ENCODE results near the gene TSKU.

GRCh38 chr11:76782528-76783619, at the start of gene TSKU:
Gene TSKU, plus strand, starts transcription at chr11:76783356.
- RRBS, result under 1% methylated on average over 52 of the region's 81 CpGs

DNA sequence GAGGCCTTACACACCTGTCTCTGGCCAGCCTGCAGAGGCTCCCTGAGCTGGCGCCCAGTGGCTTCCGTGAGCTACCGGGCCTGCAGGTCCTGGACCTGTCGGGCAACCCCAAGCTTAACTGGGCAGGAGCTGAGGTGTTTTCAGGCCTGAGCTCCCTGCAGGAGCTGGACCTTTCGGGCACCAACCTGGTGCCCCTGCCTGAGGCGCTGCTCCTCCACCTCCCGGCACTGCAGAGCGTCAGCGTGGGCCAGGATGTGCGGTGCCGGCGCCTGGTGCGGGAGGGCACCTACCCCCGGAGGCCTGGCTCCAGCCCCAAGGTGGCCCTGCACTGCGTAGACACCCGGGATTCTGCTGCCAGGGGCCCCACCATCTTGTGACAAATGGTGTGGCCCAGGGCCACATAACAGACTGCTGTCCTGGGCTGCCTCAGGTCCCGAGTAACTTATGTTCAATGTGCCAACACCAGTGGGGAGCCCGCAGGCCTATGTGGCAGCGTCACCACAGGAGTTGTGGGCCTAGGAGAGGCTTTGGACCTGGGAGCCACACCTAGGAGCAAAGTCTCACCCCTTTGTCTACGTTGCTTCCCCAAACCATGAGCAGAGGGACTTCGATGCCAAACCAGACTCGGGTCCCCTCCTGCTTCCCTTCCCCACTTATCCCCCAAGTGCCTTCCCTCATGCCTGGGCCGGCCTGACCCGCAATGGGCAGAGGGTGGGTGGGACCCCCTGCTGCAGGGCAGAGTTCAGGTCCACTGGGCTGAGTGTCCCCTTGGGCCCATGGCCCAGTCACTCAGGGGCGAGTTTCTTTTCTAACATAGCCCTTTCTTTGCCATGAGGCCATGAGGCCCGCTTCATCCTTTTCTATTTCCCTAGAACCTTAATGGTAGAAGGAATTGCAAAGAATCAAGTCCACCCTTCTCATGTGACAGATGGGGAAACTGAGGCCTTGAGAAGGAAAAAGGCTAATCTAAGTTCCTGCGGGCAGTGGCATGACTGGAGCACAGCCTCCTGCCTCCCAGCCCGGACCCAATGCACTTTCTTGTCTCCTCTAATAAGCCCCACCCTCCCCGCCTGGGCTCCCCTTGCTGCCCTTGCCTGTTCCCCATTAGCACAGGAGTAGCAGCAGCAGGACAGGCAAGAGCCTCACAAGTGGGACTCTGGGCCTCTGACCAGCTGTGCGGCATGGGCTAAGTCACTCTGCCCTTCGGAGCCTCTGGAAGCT, 13.6 kb downstream of the TSKU start:
- RRBS, result 93% methylated on average over 11 of the region's 31 CpGs

GRCh38 chr11:77027243-77027675, 6.9 kb upstream of the B3GNT6 start:
- RRBS, result no CpG with 5 or more reads among the region's 1 CpG

- RRBS, result no CpG with 5 or more reads among the region's 6 CpGs
These were observed 14.8 kb downstream of the B3GNT6 start for GRCh38 chr11:77049053-77049438.

- RRBS, result no CpG with 5 or more reads among the region's 14 CpGs
These were observed 1.1 kb upstream of the CAPN5 start for GRCh38 chr11:77065613-77066158.

GRCh38 chr11:77144766-77145195, 16.7 kb downstream of the MYO7A start:
- RRBS, result 33% methylated on average over 2 of the region's 5 CpGs

DNA sequence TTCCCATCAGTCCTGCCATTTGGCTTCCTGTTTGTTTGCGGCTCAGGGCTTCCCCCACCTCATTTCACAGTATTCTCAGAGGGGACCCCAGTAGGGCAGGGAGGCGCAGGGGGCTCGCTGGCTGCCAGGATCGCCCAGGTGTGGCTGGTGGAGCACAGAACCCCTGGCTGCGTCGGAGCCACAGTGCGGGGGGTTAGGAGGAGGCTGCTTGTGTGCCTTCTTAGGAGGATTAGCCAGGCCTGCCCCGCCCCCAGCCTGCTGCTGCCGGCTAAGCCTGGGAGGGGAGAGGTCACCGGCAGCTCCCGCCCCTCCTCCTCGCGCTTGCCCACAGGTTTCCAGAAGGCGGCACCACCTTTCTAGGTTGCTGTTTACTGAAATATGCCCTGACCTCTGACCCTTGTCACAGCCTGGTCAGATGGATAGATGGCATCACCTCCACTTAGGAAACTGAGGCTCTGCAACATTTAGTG, 43.8 kb downstream of the MYO7A start:
- RRBS, result no CpG with 5 or more reads among the region's 14 CpGs

- RRBS, result no CpG with 5 or more reads among the region's 7 CpGs
These were observed 1.3 kb upstream of the PAK1 start for GRCh38 chr11:77475134-77475700.

GRCh38 chr11:77713938-77715057, 76.7 kb upstream of the CLNS1A start:
- RRBS, result no CpG with 5 or more reads among the region's 8 CpGs

DNA sequence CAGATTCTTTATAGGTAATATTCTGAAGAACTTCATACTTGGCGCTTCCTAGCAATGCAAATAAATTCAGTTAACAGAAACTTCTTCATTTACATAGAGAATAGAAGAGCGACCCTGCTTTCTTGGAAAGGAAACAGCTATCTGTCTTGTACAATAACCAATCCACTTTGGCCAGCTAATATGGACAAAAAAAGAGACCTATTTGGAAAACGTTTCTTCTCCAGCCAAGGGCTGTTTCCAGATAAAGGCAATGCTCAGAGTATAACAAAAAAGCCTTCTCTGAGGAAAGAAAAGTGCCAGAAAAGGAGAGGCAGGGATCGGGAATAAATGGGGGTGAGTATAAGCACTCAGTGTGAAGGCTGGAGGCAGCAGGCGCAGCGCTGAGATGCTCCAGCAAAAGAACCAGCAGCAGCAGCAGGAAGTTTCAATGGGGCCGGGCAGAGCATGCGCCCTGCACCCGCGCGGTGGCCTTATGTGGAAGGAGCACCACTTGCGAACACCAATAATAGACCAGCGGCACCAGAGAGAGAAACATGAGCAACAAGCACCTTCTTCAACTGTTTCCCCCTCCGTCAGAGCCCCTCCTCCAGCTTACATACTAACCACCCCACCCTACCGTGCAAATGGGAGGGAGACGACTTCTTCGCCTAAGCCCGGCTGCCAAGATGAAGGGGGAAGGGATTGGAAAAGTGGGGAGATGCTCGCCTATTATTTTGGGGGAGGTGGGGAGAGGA, 1.3 kb downstream of the RSF1 start:
- RRBS, result no CpG with 5 or more reads among the region's 19 CpGs

DNA sequence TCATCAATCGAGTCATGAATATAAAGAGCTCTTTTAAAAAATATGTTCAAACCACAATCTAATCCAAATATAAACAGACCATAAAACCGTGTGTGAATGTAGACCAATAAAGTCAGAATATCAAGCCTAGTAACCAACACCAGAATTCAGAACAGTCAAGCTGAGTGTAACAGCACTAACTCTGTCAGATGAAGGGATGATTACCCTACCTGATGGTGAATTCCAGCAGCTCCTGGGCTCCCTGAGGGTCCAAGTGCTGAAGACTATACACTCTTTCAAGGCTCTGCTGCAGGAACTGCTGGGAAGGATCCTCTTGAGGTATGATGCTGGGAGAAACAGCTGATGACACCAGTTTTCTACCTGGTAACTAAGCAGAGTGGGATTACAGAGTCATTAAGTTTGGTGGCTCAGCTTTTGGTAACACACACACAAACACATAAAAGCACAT, 75.8 kb downstream of the INTS4 start:
- RRBS, result no CpG with 5 or more reads among the region's 2 CpGs

DNA sequence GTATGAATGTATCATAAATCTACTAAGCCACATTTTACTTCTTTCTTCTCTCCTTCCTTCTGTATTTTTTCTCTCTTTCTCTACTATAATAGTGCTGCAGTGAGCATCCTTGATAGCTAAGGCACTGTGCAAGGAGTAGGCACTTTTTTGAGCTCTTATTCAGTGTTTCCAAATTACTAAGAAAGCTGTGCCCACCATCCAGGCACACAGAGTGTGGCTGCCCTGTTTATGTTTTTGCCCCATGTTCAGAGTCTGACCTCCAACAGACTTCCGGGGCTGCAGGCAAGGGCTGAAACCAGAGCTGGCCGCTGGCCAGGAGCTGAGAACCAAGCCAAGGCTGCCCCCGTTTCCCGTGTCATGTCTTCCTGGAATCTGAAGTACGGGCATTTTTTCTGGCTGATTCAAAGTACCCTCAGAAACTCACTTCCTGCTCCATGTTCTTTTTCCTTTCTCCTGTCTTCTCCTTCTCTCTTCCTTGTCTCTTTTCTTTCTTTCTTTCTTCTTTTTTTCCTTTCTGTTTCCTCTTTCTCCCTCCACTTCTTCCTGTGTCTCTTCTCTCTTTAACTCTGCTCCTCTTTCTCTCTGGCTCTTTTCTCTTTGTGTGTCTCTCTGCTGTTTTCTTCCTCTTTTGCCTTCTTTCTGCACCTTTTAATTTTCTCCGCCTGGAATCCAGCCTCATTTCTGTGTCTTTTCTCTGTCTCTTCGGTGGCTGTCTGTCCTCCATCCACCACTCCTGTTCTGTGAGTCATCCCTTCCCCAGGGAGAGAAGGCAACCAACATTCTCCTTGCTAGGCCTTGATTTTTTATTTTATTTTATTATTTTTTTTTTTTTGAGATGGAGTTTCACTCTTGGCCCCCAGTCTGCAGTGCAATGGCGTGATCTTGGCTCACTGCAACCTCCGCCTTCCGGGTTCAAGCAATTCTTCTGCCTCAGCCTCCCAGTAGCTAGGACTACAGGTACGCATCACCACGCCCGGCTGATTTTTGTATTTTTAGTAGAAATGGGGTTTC, 17.1 kb upstream of the KCTD14 start:
- RRBS, result no CpG with 5 or more reads among the region's 13 CpGs

- RRBS, result 1% methylated on average over 6 of the region's 24 CpGs
These were observed 17.4 kb upstream of the THRSP start for GRCh38 chr11:78046126-78046697.

GRCh38 chr11:78090504-78090856, 10.8 kb upstream of the NDUFC2 start:
- RRBS, result no CpG with 5 or more reads among the region's 6 CpGs

DNA sequence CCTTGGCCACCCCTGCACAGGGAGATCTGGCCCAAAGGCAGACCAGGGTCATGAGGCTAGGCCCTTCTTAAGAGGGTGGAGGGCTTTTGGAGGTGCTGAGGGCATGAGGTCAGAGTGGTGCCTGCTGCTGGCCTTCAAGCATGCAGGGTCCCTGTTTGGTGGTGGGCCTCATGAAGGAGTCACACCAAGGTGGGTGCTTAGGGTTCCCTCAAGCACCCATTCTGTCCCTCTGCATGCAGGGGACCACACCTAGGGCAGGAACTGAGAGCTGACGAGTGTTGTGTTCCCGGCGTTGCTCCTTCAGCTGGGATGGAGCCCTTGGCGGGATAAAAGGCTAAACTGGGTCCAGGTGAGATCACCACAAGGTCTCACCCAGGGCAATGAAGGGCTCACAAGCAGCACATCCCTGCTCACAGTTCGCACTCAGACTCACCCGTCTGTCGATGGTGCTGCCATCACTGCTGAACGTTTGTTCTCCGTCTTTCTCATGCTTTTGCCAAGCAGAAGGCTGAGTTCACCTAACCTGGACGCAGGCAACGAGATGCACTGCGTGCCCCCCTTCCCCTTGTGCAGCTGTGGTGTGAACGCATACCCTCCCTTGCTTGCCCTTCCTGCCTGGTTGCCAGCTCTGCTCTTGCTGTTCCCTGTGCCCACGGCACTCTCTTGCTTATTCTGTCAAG, 18.2 kb downstream of the KCTD21 start:
- RRBS, result no CpG with 5 or more reads among the region's 14 CpGs

- RRBS, result no CpG with 5 or more reads among the region's 5 CpGs
These were observed 27.2 kb downstream of the USP35 start for GRCh38 chr11:78215853-78216471.

DNA sequence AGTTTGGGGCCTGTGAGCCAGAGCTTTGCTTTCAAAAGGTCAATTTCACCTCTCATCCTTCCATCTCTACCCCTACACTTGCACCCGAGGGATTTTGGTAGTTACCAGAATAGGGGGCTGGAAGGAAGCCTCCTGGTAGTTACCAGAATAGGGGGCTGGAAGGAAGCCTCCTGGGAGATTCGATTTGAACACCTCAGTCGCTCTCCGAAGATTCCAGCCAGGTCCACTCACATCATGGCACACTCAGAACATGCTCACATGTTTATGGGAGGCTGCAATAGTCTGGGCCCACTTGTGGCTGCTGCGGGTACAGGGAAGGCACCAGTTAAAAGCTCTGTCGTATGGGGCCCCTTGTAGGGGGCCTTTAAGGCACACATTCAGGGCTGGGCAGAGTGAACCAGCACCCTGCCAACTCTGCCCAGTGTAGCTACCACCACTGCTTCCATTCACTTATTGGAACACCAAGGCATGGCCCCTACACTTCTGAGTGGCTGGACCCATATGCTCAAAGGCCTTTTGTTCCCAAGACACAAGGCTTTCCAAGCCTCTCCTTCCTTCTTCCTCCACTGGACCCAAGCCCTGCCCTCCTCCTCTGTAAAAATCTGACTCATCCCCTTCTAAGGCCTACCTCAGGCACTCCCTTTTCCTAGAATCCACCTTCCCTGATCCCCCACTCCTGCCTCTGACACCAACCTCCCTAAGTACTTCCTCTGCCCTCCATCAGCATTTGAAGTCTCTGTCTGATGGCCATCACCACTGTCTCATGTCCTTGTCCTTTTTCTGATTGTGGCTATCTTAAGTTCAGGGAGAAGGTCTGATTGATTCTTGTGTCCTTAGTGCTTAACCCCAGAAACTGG, 28.0 kb downstream of the USP35 start:
- RRBS, result no CpG with 5 or more reads among the region's 6 CpGs

DNA sequence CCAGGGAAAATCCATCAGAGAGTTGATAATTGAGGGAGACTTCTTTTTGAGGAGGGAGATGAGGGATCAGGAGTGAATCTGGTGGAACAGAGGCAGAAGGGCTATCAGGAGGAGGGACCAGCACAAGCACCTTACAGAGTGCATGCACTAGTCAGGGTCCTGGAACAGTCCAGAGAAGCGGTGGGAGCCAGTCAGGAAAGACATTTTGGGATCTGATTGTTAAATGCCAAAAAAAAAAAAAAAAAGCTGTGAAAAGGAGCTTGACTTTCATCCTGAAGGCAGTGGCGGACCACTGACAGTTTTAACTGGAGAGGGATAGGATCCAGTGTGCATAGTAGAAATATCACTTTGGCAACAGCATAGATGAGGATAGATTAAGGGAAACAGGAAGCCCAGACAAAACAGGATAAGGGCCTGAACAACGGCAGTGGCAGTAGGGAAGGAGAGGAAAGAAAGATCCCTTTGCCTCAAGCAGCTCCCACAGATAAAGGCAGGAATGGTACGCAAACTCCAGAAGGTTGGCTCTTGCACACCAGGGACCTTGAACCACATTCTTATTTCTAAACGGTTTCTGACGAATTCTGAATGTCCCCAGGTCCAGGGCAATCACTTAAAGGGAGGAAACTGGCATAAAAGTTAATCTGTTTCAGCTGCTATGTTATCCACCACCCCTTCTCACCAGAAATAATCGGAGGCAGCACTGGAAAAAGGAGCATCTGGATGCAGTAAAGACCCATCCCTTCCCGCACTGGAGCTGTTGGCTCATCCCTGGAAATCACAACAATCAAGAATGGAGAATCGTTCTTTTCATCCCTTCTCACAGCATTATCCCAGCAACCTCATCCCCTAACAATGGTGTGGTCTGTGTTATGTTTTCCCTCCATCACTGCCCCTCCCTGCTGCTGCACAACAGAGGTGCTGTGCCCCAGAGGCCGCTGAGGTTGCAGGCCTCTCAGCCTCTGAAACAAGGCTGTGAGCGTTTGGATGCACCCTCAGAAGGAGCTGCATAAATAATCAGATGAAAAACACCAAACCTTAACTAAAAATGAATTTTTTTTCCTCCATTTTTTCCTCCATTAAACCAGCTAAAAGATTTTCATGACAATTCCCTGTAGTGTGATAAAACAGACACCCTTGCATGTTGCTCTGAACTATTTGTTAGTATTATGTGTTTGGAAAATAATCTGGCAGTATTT, 99.1 kb downstream of the GAB2 start:
- RRBS, result no CpG with 5 or more reads among the region's 11 CpGs

- RRBS, result no CpG with 5 or more reads among the region's 12 CpGs
These were observed 1.5 kb upstream of the GAB2 start for GRCh38 chr11:78418820-78419775.

DNA sequence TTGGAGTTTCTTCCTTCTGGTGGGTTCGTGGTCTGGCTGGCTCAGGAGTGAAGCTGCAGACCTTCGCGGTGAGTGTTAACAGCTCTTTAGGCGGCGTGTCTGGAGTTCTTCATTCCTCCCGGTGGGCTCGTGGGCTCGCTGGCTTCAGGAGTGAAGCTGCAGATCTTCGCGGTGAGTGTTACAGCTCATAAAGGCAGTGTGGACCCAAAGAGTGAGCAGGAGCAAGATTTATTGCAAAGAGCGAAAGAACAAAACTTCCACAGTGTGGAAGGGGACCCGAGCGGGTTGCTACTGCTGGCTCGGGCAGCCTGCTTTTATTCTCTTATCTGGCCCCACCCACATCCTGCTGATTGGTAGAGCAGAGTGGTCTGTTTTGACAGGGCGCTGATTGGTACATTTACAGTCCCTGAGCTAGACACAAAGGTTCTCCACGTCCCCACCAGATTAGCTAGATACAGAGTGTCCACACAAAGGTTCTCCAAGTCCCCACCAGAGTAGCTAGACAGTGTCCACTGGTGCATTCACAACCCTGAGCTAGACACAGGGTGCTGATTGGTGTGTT, 46.5 kb upstream of the GAB2 start:
- RRBS, result no CpG with 5 or more reads among the region's 16 CpGs